Placental epithelial cell (primary cell): ENCODE measurements around a stretch of chr2.

DNA sequence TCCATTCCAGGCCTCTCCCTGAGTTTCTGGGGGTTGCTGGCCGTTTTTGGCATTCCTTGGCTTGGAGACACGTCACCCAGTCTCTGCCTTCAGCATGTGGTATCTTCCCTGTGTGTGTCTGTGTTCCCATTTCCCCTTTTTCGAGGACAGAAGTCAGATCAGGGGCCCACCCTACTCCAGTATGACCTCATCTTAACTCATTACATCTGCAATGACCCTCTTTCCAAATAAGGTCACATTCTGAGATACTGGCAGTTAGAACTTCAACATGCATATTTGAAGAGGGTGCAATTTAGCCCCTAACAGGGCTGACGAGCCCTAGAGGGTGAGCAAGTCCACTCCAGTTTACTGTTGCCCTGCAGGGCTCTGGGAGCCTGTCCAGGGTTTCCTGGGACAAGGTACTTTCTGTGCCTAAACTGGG, 45.4 kb upstream of the CAB39 start:
- CAGE, long polyA plus RNA: no peak

DNA sequence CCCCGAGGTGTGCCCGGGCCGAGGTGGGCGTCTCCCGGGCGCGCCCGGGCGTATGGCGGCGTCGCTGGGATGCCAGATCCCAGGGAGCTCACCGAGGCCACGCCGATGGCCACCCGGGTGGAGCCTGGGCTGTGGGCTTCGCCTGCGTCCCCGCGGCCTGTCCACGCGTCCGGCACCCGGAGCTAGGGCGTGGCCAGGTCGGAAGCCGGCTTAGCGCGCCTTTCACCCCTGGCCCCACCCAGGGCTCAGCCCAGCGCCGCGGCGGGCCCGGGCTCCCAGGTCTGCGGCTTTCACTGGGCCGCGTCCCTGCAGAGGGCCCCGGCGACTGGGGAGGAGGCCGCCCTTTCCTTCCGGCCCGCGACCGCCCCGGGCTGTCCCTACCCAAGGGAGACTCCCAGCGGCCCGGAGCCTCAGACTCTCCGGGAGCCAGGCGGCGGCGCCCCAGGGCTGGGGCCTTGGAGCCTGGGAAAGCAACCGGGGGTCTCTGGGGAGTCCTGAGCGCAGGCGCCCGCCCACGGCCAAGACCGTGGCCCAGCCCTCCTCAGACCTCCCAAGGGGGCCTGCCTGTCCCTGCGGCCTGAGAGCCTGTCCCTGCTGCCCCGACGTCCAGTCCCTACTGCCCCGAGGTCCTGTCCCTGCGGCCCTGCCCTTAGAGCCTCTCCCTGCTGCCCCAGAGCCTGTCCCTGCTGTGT, 36.3 kb upstream of the ITM2C start:
- CAGE, long polyA plus RNA: no peak

DNA sequence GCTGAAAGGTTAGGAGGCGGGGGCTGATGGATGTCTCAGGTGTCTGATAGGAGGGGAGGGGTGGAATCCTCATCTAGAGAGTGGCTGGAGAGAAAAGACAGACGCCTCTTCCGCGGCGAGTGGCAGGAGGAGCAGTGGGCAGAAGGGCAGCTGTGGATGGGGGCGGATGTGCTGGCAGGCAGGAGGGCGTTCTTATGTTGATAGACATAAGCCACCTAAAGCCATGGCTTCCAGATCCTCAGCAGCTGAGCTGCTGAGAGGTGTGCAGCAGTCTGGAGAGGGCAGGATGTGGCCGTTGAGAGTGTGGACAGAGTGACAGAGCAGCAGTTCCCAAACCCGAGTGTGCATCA, 3.2 kb upstream of the ITM2C start:
- CAGE, long polyA plus RNA: no peak

DNA sequence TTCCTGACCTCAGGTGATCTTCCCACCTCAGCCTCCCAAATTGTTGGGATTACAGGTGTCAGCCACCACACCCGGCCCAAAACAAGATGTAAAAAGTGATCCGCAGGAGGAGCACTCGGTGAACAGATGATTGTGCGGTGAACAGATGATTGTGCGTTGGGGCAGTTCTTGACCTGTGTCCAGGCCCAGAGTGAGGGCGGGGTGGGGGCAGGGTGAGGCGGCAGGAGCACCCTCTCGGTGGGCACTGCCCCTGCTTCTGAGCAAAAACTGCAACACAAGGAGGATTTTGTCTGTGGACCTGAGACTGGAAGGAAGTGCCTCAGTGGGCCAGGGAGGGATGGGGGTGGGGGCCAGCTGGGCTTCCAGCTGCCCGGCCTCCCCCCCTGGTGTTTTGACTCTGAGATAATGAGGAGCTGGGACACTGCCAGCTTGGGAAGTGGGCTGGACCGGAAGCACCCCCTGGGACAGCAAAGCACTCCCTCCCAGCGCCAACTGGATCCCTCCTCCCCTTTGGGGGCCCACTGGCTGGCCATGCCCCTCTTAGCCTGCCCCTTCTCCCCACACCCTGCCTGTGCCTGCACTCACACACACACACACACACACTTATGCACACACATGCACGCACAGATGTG, 3.3 kb downstream of the ITM2C start:
- CAGE, long polyA plus RNA: no peak

GRCh38 chr2:230894183-230894869, 29.6 kb downstream of the ITM2C start:
- CAGE, long polyA plus RNA: no peak

DNA sequence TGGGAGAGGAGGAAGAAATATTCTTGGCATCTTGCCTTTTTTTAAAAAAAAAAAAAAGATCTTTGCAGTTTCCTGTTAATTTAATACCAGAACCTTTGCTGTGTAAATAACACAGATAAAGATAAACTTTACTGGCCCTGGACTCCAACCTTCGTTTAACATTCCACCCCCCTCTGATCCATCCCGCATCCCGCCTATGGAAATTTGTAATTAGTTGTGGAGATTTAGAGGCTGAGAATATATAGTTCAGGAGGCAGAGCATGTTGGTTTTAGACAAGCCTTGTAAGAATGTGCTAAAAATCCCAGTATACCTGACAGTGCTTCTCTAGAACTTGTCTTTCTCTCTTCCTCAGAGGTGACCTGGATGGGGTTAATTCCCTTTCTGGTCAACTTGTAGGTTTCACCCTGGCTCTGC, 3.0 kb upstream of the C2orf72 start:
- CAGE, long polyA plus RNA: no peak

DNA sequence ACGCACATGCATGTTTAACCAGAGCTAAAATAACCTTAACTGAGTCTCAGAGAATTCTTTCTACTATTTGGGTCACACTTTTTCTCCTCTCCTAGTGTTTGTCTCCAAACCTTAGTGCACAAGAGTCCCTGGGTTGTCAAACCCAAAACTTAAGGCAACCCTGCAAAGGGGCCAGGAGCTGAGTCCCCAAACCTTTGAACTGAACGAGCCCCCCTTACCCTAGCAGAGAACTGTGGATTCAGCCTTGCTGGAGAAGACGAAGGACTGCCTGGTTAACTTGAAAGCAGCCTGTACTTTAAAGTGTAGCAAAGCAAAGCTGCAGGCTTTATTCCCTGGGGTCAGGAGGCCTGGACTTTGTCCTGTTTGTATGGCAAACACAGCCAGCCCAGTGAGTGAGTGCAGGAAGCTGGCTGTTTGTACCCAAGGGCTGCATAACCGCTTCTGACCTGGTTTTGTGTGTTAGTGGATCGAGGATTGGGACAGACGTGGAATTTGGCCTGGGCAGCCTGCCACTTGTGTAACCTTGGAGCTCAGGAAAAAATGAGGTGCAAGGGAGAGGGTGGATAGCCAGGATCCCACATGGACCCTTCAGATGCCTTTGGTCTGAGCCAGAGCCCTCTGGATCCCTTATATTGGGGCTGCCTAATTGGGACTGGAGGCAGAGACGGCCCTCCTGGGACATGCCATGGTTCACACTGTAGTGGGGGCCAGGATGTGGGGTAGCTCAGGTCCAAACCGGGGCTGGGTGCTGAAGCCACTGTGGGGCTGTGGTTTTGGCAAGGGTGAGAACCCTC, 6.4 kb upstream of the PSMD1 start:
- CAGE, long polyA plus RNA: no peak

DNA sequence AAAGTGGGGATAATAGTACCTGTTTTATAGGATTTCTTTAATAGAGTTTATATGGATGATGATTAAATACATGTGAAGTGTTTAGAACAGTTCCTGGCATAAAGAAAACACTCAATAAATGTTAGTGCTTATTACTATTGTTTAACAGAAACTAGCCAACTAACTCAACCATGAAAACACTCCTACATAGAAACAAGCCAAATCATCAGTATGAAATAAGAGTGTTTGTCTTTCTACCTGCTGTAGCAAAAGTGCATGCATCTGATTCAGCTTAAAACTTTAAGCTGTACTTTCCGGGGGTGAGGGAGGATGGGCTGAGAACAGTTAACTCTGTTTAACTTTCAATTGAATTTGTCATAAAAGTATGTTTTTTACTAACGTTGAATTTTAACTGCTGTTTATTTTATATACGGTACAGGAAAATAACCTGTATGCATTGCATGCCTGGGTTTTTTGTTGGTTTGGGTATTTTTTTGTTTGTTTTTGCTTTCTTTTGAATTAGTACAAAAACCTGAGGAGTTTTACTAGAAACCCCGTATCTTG, 6.7 kb downstream of the HTR2B start:
- CAGE, long polyA plus RNA: no peak

DNA sequence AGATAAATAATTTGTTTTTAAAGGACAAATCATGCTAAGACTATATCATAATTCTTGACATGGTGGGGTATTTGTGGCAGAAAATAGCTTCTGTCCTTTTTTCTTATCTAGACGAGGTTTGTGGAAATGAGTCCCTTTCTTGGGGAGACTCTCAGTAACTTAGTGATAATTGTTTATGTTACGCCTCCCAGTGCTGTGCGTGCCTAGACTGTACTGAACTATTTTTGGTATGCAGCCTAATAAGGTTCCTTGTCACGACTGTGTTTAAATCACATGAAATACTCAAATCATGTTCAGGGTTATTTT, 23.7 kb downstream of the ARMC9 start:
- CAGE, long polyA plus RNA: no peak

DNA sequence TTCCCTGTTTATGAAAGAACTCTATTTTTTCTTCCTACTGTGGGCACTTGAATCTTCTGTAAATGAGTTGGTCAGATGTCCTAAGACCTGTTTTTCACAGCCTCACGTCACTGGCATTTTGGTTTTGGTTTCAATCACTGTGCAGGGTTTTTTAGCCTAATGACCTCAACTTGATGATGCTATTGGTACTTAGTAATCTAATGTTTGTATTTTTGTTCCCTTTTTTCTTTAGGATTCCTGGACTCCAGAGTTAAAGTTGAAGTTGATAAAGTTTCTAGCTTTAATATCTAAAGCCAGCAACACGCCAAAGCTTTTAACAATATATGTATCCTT, 24.0 kb downstream of the ARMC9 start:
- CAGE, long polyA plus RNA: no peak

DNA sequence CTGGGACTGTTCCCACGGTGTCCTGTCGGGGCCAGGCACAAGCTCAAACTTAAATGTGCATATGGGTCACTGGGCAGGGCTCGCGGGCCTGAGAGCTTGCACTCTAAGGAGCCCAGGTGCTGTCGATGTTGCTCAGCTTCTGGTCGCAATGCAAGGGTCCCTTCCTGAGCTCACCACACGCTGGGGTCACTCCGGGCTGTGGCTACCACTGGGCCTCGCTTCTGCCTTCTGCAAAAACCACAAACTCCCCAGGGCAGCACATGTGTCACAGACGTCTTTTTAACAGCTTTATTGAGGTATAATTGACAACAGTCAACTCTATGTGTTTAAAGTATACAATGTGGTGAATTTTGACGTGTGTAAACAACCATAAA, 11.9 kb upstream of the B3GNT7 start:
- CAGE, long polyA plus RNA: no peak

DNA sequence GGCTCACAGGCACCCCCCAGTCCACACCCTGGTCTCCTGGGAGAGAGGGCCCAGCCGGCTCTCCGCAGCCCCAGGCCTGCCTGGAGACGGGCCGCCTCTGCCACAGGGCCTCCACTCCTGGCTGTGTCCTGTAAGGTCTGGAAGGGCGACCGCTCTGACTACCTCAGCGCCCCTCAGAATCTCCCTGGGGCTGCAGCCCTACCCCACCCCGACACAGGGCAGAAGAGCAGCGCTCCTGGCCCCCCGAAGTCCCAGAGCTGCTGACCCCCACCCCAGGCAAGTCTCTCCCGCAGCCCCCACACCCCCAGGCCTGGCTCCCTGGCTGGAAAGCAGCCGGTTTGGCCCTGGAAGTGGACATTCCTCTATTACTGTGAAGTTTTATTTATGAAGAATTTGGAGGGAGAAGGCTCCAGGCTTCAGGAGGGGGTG, 3.9 kb downstream of the B3GNT7 start:
- CAGE, long polyA plus RNA: no peak

GRCh38 chr2:231455321-231455710, 9.0 kb downstream of the NCL start:
- CAGE, long polyA plus RNA: no peak

- CAGE, long polyA plus RNA: no peak
These were observed 714 bp upstream of the NCL start for GRCh38 chr2:231464683-231465712.

GRCh38 chr2:231483436-231484424, 19.4 kb upstream of the NCL start:
- CAGE, long polyA plus RNA: no peak

- CAGE, long polyA plus RNA: no peak
These were observed 14.6 kb downstream of the NMUR1 start for GRCh38 chr2:231515484-231516170.

GRCh38 chr2:231615350-231615875, 22.7 kb downstream of the TEX44 start:
- CAGE, long polyA plus RNA: no peak

- CAGE, long polyA plus RNA: no peak
These were observed 8.9 kb downstream of the PTMA start for GRCh38 chr2:231717081-231717856.

DNA sequence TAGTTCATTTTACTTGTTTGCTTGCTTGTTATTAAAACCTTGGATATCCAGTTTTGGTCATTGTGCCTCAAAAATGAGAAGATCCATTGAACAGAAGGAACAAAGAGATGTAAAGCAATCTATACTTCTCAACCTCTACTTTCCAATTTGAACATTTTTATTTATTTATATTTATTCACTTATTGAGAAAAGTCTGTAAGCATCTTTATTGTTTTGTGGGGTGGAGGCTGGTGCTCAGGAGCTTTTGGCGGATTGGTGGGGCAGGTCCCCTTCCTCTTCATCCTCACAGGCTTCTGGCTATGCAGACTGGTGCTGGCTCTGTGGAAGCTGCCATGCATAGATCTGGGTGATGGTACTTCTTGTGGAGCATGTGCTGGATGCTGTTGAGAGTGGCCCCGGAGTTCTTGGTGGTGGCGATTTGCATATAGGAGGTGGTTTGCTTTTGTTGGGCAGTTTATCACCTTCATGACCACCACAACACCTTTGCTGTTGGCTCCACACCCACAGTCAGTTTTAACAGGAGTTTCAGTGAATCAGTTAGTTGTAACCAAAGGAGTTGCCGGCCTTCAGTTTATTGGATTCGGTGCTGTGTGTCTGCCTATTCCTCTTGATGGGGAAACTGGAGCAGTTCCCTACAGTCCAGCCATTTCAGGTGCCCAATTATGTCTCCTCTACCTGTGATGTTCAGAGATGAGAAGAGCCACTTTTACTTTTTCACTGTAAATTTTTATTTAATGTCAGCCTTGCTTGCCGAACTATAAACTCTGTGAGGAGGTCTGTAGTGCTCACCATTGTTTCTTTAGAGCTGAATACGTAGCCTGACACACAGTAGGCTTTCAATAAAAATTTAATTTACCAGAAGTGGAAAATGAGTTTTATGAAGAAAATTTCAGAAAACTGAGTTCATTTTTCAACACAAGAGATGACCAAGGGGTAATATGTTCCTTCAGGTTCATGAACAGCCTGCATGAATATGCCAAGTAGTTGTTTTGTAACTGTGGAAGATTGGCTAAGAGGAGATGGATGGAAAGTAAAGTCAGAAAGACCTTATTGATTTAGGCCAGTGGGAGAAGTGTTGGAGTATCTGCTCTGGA, 3.3 kb downstream of the COPS7B start:
- CAGE, long polyA plus RNA: no peak

GRCh38 chr2:231985597-231986190, 24.2 kb downstream of the DIS3L2 start:
- CAGE, long polyA plus RNA: no peak